GM23338 (cell line): ENCODE results near the genes RPTN, LCE3B, SPRR4 and PGLYRP3.

GRCh38 chr1:151327933-151328434 is 768 bp upstream of the PI4KB start:
- PRO-cap: bidirectional peak, plus-strand start at chr1:151328291, minus-strand start at chr1:151328138
- RAMPAGE, long total RNA: no peak

DNA sequence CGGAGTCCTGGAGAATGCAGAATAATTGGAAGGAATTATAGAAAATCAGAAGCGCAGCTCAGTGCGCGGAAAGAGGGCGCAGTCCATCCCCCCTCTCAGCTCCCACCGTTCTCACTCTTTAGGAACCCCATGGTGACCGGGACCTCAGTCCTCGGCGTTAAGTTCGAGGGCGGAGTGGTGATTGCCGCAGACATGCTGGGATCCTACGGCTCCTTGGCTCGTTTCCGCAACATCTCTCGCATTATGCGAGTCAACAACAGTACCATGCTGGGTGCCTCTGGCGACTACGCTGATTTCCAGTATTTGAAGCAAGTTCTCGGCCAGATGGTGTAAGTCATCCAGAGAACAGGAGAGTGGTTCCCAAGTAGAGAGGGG is 473 bp downstream of the PSMB4 start:
- PRO-cap: bidirectional peak, plus-strand start at position 147 of the sequence, minus-strand start outside the sequence; bidirectional peak, plus-strand start outside the sequence, minus-strand start at position 305 of the sequence
- RAMPAGE, long total RNA: no peak

- PRO-cap: no peak
- RAMPAGE, long total RNA: no peak
Observed at GRCh38 chr1:151530370-151530790, 9.7 kb upstream of the TUFT1 start.

- PRO-cap: bidirectional peak, plus-strand start at chr1:151593900, minus-strand start at chr1:151593812
- RAMPAGE, long total RNA: no peak
Observed at GRCh38 chr1:151593607-151593961, 18.3 kb upstream of the SNX27 start.

DNA sequence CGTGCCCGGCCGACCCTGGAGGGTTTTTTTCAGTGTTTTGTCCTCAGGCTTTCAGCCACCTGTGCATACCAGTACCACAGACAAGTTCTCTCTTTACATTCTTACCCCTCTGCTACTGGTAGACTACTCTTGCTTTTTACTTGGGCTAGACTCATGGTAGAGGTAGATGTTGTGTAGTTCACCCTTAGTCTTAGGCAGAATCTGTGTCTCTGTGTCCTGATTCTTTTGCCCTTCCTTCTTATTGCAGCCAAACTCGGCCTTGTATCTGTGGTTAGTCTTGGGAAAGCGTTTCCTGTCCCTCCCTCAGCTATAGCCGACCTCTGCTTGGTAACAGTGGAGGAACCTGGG is 42.2 kb downstream of the SNX27 start:
- PRO-cap: no peak
- RAMPAGE, long total RNA: no peak

- PRO-cap: no peak
- RAMPAGE, long total RNA: no peak
Observed at GRCh38 chr1:151711248-151711685, 5.3 kb downstream of the CELF3 start.

DNA sequence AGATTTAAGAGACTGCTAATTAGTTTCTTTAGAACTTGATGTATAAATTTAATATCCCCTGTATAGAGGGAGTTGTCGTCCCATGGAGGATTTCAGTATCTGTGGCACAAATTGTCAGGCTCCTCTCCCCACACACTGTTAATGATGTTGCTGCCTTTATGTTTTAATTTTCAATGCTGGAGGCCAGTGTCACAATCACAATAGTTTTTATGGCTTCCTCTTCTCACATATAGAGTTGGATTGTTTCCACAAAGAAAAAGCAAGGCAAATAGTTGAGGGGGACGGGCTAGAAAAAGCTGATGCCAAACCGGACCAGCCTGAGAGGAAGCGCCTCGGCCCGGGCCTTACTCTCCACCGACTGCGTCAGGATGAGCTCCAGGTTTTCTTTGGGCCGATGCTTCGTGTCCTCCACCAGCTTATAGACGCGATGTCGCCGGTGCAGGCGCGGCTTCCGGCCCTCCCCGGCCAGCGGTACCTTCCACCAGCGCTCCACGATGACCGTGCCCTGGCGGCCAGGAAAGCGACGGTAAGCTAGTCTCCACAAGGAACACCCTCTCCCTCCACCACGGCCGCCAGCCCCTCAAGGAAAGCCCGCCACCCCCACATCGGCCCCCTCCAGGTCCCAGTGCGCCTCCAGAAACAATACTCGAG is 529 bp downstream of the MRPL9 start:
- PRO-cap: bidirectional peak, plus-strand start at position 419 of the sequence, minus-strand start at position 388 of the sequence
- RAMPAGE, long total RNA: no peak

GRCh38 chr1:151838983-151839338 is 659 bp downstream of the C2CD4D start:
- PRO-cap: bidirectional peak, plus-strand start at chr1:151839058, minus-strand start at chr1:151838841
- RAMPAGE, long total RNA: no peak

DNA sequence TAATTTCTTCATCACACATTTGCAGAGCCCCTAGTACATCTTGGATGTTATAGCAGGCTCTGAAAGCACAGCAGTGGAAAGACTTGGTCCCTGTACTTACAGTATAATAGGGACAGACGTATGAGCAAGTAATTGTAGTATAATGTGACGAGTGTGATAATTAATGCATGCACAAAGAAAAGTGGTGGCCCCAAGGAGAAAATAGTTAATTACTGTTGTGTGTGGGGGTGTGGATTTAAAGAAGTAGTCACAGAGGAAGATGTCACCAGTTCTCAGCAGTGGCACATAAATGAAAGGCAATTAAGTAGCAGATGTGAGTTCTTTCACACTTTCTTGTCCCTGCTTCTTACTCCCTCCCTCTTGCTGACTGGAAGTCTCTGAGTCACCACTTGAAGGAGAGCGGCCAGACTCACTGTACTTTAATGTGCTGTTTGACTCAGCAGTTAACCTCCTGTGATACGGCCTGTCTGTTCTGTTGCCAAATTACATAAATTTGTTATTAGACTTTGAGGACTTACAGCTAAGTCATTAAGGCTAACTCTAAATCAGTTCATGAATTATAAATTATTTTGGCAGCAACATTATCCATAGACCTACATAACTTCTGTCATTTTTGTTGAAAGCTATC is 20.8 kb downstream of the S100A10 start:
- PRO-cap: bidirectional peak, plus-strand start at position 434 of the sequence, minus-strand start at position 379 of the sequence
- RAMPAGE, long total RNA: no peak

DNA sequence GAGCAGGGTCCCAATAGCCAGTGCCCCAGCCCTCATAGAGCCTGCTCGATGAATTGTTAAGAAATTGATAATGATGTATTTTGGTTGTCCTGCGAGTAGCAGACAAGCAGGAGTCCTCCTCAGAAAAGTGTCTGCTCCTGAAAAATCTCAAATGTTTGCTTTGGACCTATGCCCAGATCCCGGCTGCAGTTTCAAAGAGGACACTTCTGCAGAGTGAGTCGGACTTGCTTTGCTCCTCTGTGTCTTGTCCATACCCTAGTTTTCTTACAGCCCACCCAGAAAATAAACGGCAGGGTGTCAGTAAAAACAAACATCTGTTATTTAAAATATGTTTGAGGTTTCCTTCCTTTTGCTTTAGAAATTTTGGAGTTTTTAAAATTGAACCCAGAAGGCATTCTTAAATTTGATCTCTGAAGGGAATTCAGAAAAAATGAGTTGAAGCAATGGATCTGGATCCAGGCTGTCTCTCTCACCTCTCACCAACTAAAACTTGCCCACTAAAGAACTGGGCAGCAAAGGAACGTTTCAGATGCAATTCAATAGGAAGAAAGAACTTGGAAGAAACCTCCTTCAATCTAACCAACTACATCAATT is 2.7 kb downstream of the S100A10 start:
- PRO-cap: no peak
- RAMPAGE, long total RNA: no peak

GRCh38 chr1:151992931-151993583 is 602 bp downstream of the S100A10 start:
- PRO-cap: bidirectional peak, plus-strand start at chr1:151993211, minus-strand start at chr1:151993196
- RAMPAGE, long total RNA: no peak

- PRO-cap: no peak
- RAMPAGE, long total RNA: no peak
Observed at GRCh38 chr1:152159050-152159359, at the start of gene RPTN. Gene RPTN, minus strand, starts transcription at chr1:152159228.

DNA sequence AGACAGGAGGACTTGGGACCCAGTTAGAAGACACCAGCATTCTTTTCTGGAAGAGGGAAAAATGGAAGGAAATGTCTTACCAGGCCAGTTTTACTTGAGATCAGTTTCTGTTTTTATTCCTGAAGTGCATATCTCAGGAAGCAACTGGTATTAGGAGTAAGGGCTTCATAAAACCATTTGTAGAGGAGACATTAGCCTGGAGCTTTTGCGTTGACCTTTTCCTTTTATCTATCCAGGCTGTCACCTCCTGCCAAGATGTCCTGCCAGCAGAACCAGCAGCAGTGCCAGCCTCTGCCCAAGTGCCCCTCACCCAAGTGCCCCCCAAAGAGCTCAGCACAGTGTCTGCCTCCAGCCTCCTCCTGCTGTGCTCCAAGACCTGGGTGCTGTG is at the start of gene LCE3B:
TSS of gene LCE3B (plus strand) at position 256 of the 388 bp plus-strand sequence.
- PRO-cap: no peak
- RAMPAGE, long total RNA: no peak

- PRO-cap: no peak
- RAMPAGE, long total RNA: no peak
Observed at GRCh38 chr1:152970509-152970841, at the start of gene SPRR4. Gene SPRR4, plus strand, starts transcription at chr1:152970648.

- PRO-cap: no peak
- RAMPAGE, long total RNA: no peak
Observed at GRCh38 chr1:153003517-153004001, 2.0 kb downstream of the SPRR3 start.

DNA sequence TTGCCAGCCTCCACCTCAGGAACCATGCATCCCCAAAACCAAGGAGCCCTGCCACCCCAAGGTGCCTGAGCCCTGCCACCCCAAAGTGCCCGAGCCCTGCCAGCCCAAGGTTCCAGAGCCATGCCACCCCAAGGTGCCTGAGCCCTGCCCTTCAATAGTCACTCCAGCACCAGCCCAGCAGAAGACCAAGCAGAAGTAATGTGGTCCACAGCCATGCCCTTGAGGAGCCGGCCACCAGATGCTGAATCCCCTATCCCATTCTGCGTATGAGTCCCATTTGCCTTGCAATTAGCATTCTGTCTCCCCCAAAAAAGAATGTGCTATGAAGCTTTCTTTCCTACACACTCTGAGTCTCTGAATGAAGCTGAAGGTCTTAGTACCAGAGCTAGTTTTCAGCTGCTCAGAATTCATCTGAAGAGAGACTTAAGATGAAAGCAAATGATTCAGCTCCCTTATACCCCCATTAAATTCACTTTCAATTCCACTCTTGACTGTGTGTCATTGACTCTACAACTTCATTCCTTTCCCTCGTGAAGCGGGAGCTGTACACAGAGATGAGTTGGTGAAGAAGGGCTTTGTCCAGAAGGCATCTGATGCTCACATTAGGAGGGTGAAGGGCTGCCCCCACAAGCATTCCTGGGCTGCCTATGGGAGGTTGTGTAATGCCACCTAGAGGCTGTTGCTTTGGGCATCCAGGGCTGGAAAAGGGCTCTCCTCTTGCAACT is 1.6 kb downstream of the SPRR1B start:
- PRO-cap: no peak
- RAMPAGE, long total RNA: no peak

- PRO-cap: bidirectional peak, plus-strand start at chr1:153261055, minus-strand start at chr1:153261057; bidirectional peak, plus-strand start at chr1:153261178, minus-strand start at chr1:153261129; bidirectional peak, plus-strand start at chr1:153261623, minus-strand start at chr1:153261635; bidirectional peak, plus-strand start at chr1:153261745, minus-strand start at chr1:153261747
- RAMPAGE, long total RNA: no peak
Observed at GRCh38 chr1:153260820-153262142, 1.8 kb downstream of the LORICRIN start.

- PRO-cap: no peak
- RAMPAGE, long total RNA: no peak
Observed at GRCh38 chr1:153312827-153313129, at the start of gene PGLYRP3. Gene PGLYRP3, minus strand, starts transcription at chr1:153312952.

GRCh38 chr1:153373956-153374565 is 1.4 kb downstream of the S100A12 start:
- PRO-cap: no peak
- RAMPAGE, long total RNA: no peak

- PRO-cap: bidirectional peak, plus-strand start at chr1:153568879, minus-strand start at chr1:153568583
- RAMPAGE, long total RNA: no peak
Observed at GRCh38 chr1:153568297-153569090, 2.9 kb upstream of the S100A2 start.